Daoy (cell line): Measurements from ENCODE around the gene SRSF4.

- RAMPAGE, long total RNA, result no peak
These were observed 40.6 kb downstream of the TMEM200B start for GRCh38 chr1:29083217-29083474.

- RAMPAGE, long total RNA, result no peak
These were observed 901 bp downstream of the TMEM200B start for GRCh38 chr1:29122596-29123407.

GRCh38 chr1:29160231-29160578, 21.5 kb downstream of the SRSF4 start:
- RAMPAGE, long total RNA, result no peak

DNA sequence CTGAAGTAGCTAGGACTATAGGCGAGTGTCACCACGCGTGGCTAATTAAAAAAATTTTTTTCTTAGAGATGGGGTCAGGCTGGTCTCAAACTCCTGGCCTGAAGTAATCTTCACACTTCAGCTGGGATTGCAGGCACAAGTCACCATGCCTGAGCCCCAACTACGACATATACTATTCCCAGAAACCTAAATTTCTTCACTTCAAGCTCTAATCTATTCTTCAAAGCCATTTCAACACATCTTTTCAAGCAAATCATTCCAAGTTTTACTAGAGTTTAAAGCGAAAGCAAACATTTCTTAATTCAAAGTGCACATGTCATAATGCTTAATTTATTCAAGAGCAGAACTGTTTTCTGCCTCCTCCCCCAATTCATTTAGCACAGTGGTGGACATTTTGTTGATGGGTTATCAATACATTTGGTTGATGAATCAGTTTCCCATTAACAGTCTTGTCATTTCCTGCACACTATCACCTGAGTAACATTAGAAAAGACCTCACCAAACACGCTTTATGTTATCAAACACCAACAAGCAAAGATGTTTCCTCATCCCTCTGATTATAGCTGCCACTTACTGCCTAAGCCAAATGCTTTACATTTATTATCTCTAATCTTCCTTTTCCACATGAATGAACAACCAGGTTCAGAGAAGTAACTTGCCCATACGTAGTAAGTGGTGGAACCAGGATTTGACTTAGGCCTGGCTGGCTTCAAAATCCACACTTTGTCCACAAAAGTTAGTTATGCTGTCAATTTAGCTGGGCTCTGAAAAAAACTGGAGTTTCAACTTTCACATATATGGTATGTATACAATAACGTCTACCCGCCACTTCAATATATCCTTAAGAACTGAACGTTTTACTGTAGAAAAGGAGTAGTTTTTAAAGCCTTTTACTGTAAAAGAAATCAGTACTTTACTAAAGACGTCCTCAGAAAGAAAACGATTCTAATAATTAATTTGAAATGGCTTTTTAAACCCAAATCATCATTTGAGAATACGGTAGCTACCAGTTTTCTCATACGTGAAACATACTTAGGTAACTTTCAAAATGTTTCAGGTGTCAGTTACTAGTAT, 1.9 kb downstream of the SRSF4 start:
- RAMPAGE, long total RNA, result no peak

DNA sequence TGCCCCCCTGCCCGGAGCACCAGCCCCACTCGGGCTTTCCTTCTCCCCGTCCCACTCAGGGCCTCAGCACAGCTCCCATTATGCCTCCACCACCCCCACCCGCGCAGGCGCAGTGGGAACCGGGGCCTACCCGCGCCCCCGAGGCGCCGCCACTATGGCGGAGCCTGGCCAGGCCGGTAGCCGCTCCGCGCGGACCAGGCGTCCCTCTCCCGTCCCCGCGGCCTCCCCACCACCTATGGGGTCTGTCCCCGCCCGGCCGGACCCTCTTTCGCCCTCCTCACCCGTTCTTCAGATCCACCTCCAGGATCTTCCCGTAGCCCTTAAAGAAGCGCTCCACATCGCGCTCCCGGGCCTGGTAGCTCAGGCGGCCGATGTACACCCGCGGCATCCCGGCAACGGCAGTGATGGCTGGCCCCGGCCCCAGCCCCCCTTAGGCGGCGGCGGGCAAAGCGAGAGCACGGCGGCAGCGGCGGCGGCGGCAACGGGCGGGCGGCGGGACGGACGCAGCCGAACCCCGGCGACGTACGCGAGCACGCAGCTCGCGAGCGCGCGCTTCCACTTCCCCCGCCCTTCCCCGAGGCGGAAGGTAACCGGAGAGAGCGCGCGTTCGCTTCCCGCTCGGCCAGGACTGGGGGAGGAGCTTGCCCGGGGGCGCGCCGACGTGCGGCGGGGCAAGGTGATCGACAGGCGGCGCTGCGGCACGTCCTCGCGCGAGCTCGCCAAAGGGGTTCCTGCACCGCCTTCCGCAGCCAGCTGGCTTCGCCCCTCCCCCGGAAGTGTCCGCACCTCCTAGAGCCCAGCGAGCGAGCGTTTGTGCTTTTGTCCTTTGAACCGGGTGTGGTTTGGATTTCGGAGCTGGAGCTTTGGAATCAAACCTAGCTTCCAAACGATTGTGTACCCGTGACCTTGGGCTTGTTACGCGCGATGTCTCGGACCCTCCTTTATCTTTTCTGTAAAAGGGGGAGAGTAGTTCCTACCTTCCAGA, at the start of gene SRSF4:
Gene SRSF4 (minus strand): TSS at position 536 of the 985 bp plus-strand sequence.
- RAMPAGE, long total RNA, result no peak

DNA sequence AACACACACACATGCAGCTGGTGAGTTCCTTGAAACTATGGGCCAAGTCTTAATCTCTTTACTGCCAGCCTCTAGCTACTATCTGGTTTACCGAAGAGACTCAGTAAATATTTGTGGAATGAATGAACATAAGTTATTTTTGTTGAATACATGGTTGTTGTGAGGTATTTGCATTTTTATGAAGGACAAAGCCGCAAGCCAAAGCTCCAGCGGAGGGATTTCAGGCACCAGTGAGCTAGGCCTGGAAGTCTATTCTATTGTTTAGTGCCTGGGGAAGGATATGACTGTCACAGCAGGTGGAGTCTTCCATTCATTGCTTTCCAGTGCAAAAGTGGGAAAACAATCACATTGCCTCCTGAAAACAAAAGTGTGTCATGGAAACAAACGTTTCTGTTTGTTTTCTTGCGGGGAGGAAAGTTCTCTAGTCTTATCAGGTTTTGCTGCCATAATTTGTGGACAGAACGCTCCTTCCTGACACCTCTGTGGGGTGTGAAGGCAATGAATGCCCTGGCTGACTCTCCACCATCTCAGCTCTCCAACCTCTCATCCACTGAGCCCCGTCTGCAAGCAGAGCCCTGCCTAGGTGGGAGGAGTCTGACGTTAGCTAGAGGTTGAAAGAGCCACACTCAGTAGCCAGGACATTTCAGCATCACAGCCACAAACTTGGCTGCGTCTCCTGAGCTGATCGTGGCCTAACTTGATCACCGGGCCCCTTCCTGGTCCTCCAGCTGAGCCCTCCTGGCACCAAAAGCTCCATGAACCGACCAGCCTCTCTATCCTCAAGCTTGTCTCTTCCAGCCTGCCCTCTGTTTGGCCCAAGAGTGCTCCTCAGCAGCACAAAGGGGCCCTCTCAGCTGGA, 739.1 kb downstream of the MATN1 start:
- RAMPAGE, long total RNA, result no peak

- RAMPAGE, long total RNA, result no peak
These were observed 713.5 kb downstream of the MATN1 start for GRCh38 chr1:30009854-30010349.

- RAMPAGE, long total RNA, result no peak
These were observed 201.2 kb downstream of the MATN1 start for GRCh38 chr1:30522181-30522678.

DNA sequence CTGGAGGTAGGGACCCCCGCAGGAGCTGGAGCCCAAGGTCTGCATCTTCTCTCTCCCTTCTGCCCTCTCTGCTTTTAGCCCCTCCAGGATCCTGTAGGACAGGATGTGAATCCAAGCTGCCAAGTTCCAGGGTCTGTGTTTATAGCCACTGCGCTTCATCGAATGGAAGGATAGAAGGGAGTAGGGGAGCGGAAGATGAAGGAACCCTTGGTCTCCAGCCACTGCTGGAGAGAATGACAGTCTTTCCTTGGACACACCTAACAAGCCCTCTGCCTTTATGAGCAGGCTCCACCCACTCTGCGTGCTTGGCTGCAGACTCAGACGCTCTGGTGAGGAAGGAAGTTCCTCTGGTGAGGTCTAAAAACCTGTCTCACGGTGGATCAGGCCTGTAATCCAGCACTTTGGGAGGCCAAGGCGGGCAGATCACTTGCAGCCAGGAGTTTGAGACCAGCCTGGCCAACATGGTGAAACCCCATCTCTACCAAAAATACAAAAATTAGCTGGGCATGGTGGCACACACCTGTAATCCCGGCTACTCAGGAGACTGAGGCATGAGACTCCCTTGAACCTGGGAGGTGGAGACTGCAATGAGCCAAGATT, 55.4 kb downstream of the MATN1 start:
- RAMPAGE, long total RNA, result no peak

DNA sequence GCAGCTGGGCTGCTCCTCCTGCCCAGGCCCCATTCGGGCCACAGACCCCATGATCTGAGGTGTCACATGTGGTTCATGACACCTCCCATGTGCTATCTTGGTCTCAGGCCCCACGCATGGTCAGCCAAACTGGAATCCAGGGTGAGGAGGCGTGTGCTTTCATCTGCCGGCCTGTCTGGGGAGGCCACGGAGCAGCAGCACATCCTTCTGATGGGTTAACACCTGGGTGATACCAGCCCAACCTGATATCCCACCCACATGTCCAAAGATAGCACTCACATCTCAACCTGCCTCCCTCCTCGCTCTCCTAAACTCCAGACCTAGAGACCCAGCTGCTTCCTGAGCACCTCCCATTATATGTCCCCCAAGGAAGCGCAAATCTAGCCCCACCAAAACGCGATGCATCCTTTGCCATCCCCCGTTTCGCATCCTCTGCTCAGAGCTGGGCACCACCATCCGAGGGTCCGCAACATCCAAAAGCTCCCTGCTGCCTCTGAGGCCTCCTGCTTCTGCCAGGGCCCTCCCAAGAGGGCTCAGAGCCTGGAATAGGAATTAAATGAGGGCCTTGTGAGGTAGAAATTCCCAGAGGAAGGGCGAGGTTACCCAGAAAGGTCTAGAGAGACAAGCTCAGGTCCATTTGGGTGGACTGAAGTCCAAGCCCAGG, 6.1 kb upstream of the MATN1 start:
- RAMPAGE, long total RNA, result no peak

DNA sequence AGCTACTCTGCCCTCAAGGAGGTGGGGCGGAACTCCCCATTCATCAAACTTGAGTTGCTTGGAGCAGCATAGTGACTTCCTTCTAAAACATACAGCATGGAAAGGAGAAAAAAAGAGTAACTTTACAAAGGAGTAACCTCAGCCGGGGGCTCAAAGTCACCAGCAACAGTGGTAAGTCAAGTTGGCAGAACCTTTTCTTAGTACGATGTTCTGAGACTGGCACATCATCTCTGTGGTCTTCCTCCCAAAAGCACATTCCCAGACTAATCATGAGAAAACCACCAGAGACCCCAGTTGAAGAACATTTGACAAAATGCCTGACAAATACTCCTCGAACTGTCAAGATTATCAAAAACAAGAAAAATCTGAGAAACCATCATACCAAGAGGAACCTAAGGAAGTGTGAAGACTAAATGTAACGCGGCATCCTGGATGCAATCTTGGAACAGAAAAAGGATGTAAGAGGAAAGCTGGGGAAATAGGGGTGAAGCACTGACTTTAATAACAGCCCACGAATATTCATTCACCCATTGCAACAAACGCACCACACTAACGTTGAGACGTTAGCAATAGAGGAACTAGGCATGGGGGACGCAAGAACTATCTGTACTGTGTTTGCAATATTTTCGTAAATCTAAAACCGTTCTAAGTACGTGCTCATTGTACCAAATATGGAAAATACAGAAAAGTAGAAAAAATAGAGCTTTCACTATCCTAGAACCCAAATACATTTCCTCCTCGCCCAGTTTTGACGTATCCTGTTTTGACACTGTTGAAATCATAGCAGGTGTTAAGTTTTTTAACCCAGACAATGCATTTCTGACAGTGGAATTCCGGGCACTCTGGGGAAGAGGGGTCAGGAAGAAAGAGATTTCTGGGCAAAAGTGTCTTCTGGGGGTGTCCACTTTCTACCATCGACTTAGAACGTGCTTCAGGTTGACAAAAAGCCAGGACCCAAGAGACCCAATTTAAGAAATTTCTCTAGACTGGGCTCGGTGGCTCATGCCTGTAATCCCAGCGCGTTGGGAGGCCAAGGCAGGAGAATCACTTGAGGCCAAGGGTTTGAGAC, 4.0 kb downstream of the LAPTM5 start:
- RAMPAGE, long total RNA, result no peak

DNA sequence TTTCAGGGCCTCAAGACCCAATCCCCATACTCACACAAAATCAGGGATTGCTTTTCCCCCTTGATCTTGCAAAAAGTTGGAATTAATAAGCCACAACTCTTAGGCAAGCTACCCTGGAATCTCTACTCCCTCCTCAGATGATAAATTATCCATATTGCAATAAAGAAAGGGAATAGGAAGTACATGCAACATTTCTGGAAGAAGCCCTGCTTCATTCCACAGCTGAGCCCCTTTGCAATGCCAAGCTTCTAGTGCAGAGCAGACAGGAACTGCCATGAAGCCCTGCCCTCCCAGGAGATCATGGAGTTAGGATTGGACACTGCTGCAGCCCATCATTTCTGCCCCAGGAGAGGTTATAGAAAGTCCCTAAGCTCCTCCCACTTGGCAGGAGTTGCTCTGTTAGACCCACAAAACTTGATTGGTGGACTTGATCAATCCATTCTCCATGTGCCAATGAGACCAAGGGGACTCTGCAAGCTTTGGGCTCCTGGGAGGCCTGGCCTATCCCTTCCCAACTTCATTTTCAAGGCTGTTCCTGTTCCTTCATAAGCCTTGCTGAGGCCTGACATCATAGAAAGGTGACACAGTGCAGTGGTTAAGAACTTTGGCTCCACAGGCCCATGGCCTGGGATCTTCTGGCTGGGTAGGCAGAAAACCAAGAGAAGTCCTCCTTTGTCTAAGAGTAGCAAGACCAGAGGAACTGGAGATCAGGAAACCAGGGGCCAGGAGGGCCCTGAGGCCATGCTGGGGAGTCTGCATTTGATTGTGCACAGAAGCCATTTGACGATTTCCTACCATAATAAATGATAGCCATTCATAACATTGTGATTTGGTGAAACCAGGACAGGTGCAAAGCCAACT, 1.3 kb upstream of the LAPTM5 start:
- RAMPAGE, long total RNA, result no peak

- RAMPAGE, long total RNA, result no peak
These were observed 20.9 kb downstream of the SDC3 start for GRCh38 chr1:30887472-30888263.

DNA sequence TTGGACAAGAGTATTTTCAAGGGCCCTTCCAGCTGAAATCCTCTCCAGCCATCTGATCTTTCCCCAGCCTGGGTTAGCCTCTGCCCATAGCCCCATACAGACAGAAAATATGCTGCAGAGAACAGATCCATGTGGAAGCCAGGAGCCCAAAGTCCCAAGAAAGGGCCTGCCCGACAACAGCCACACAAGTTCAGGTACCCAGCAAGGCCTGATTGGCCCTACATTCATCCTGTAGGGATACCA, 11.2 kb downstream of the SDC3 start:
- RAMPAGE, long total RNA, result no peak

- RAMPAGE, long total RNA, result no peak
These were observed 5.2 kb downstream of the SDC3 start for GRCh38 chr1:30903384-30903733.

DNA sequence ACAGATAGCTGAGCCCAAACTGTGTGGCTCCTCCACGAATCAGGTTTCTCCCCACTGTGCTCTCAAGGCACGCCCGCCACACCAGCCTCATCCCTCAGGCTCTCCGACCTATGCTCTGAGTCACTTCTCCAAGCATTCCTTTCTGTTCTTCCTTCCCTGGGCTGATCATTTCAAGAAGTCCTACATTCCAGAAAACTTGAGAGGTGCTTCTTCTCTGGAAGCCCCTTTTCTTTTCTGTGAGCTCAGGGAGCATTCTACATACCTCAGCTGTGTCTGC, 25.4 kb upstream of the SDC3 start:
- RAMPAGE, long total RNA, result no peak

GRCh38 chr1:31432864-31433260, 19.8 kb downstream of the SERINC2 start:
- RAMPAGE, long total RNA, result no peak

DNA sequence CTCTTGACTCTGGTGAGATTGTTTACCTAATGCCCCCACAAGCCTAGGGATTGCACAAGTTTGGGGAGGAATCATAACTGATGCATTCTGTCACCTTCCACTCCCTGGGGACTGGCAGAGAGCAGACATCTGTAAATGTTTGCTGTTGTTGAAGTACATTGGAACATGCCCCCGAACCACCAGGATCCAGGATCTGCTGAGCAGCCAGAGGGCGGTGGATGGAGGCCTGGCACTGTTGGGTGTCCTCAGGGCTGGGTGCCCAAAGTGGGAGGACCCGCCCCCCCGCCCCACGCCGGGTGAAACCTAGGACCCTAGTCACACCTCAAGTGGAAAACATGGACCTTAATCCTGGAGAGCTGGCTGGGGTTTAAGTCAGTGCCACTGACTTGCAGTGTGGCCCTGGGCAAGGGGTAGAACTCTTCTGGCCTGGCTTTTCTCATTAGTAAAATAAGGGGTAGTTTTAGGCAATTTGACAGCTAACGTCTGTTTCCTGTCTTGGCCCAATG, 32.2 kb downstream of the SERINC2 start:
- RAMPAGE, long total RNA, result no peak

DNA sequence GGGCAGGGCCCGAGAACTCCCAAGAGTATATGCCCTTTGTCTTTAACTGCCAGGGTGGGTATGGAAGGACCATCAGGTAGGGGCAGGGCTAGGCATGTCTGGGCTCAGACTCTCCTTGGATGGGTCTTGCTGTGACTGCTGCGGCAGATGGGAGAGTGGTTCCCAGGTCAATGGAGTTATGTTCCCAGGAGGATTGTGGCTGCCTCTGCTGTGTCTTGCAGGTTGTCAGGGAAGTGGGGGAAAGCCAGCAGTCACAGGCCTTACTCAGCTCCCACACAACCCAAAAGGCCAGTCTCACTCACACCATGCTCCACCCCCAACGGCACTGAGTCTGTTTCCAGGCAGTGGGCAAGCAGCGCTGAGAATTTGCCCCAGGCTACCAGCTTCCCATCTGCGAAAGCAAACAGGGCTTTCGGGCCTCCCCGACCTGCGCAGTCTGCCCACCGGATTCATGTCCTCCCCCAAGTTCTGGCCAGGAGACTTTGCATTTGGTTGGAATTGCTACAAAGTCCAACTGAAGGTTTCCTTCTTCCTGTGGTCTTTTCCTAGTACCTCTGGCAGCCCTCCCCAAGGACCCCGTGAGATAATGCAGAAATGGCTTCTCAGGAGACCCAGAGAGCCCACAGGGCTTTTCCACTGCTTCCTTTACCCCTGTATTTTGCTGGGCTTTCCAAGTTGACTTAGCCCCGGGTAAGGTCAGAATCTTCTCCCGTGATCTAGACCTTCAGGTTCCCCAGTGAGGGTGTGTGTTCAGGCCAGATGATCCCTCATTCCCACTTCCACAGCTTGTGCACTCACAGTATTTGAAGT, 64.5 kb downstream of the SERINC2 start:
- RAMPAGE, long total RNA, result no peak

GRCh38 chr1:31548445-31548891, 27.8 kb upstream of the TINAGL1 start:
- RAMPAGE, long total RNA, result no peak